Fallopian tube (tissue), 1 donor: Measurements from ENCODE around the genes USP31, NDUFAB1 and PRKCB.

DNA sequence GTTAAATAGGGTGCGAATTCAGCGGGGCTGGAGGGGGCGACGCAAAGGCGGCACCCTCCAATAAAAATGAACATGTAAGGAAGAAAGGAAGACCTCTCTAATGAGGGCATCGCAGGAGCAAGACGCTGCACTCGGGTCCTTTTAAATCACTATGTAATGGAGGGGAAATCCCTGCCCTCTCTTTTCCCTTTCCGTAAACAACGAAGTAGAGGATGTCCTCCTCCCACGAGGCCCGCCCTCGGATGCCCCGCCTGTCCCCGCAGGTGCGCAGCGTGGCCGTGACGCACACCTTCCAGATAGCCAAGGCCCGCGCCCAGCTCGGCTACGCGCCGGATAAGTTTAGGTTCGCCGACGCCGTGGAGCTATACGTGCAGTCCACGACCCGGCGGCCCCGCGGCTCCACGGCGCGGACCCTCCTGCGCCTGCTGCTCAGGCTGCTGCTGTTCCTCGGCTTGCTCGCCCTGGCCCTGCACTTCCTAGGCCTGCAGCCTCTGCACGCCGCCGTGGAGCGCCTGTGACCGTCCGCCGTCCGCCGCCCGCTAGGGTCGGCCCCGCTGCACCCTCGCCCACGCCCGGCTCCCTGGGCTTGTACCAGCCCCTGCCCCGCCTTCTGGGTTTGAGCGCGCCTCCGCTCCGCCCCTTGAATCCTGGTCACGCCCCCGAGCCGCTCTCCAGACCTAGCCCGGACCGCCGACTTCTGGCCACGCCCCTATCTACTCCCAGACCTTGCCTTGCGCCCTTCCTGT, 16.0 kb upstream of the EEF2K start:
- PRO-cap, result bidirectional peak, plus-strand start at position 295 of the sequence, minus-strand start at position 153 of the sequence; bidirectional peak, plus-strand start outside the sequence, minus-strand start at position 590 of the sequence

DNA sequence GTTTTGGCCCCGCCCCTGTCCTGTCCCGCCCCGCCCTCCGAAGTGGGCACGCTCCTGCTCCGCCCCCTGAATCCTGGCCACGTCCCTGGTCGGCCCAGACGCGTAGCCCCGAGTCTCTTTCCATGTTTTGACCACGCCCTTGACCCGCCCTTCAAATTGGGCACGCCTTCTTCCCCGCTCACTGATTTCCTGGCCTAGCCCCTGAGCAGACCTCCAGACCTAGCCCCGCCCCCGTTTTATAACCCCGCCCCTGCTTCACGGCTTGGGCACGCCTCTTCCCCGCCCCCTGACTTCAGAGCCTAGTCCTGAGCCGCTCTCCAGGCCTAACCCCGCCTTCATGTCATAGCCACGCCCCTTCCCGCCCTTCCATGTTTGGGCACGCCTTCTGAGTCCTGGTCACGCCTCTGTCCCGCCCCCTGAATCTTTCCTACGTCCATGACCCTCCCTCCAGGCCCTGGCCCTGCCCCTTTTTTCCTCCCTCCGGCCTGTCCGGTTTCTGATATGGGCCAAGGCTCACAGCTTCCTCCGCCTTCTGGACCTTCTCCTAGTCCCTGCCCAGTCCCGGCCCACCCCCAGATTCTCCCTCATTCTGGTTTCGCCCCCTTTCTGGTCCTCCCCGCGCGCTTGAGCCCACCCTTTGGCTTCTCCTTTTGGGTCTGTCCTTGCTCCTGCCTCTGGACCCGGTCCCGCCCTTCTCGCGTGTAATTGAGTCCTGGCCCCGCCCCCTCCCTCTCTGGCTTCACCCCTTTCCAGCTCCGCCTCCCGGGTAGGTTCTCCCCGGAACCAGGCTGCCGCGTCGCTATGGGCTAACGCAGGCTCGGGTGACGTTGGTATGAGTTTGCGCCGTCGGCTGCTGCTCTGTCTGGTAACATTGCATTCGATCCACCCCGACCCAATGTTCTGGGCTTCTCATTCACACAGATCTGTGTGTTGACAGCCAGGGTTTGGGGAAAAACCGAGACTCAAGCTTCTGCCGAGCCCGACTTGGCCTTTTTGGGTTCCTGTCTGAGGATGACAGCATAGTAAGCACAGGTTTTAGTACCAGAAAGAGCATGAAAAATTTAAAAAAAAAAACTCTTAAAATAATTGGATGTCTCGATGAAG, 15.1 kb upstream of the EEF2K start:
- PRO-cap, result bidirectional peak, plus-strand start at position 184 of the sequence, minus-strand start outside the sequence; bidirectional peak, plus-strand start at position 488 of the sequence, minus-strand start at position 339 of the sequence; bidirectional peak, plus-strand start at position 769 of the sequence, minus-strand start at position 703 of the sequence

DNA sequence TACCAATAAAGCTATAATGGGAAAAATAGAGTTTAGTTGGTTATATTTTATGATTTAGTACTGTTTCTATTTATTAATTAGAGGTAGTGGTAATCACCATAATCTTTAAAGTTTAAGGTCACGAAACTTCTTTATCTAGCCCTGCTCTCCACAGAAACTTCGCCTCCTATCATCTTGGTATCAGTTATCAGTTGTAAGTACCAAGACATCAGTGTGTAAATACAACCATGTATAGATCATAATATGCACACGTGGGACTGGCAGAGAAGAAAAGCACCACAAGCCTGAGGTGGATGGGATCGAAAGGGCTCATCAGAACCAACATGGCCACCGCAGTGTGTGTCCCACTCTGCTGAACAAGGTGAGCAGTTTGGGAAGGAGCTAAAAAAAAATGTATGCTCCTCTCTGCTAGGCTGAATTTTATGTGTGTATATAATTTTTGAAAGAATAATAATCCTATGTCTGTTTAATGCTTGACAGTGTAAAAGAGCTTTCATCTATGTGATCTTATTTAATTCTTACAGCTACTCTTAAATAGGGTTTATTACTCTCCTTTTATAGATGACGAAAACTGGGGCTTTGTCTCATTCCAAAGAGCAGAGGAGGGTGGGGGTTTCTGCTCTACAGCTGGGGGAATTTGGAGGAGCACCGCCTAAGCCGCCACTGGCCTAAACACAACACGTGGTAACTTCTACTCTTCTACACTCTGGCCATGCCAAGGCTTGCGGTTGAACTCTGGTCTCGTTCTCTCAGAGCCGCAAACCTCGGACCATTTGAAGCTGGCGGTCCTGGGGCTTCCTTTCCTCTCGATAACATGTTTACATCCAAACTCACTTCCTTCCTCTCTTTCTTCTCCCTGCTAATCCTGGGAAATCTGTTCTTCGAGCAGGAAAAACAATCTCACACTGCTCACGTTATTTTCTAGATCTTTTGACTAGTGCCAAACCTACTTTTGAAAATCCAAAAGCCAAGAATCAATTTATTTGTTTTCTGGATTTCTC, 14.1 kb upstream of the EEF2K start:
- PRO-cap, result bidirectional peak, plus-strand start at position 704 of the sequence, minus-strand start at position 596 of the sequence; unidirectional peak, minus-strand start at position 811 of the sequence

DNA sequence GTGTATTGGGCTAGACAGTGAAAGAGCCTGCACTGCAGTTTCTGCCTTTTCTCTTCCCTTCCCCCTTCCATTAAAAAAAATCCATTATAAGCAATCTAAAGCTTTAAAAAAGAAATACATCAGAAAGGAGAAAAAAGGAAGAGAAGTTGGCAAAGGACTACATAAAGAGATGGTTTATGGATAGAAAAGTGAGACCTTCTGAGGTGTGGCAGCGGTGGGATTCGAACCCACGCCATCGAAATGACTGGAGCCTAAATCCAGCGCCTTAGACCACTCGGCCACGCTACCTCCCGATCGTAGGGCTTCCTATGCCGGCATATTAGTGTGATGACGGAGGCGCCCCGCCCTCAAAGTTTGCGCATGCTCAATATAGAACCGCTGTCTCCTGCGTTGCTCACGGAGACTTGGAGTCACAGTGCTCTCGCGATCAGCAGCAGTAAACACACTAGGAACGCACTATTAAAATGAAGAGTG, 10.5 kb upstream of the EEF2K start:
- PRO-cap, result bidirectional peak, plus-strand start at position 276 of the sequence, minus-strand start at position 221 of the sequence; bidirectional peak, plus-strand start at position 413 of the sequence, minus-strand start at position 292 of the sequence

DNA sequence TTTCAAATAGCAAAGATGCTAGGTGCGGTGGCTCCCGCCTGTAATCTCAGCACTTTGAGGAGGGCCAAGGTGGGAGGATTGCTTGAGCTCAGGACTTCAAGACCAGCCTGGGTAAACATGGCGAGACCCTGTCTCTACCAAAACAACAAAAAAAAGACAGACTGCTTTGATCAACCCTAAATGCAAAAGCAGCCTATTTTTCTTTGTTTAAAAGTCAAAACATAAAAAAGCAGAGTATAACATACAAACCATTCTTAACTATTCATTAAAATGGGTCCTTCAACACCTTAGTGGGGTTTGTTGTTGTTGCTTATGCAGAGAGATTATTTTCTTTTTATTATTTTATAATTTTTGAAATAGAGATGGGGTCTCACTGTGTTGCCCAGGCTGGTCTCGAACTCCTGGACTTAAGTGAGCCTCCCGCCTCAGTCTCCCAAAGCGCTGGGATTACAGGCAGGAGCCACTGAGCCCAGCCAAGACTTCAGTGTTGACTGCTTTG, 11.6 kb upstream of the POLR3E start:
- PRO-cap, result no peak

GRCh38 chr16:22320922-22321737, 23.9 kb downstream of the POLR3E start:
- PRO-cap, result no peak

GRCh38 chr16:22375374-22375675, 906 bp upstream of the CDR2 start:
- PRO-cap, result no peak

GRCh38 chr16:22534045-22534976, 23.6 kb downstream of the NPIPB5 start:
- PRO-cap, result no peak

DNA sequence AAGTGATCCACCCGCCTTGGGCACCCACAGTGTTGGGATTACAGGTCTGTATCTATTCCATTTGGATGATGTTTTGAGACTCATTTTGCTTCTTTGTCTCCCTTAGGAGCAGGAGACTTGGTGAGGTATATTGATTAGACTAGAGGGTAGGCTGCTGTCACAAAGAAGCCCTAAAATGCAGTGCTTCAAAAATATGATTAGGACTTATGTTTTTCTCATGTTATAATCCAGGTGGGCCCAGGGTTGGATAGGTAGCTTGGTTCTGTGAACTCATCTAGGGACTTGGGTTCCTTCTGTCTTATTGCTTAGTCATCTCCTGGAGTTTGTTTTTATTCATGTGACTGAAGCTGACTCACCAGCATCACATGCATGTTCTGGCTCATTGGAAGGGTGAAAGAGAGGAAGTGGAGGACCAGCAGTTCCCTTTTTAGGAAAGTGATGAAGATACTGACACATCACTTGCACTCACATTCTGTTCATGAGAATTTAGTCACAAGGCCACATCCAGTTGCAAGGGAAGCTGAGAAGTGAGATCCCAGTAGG, 95.8 kb downstream of the NPIPB5 start:
- PRO-cap, result no peak

- PRO-cap, result no peak
Measured at GRCh38 chr16:22838547-22838746, 24.5 kb downstream of the HS3ST2 start.

- PRO-cap, result no peak
Measured at GRCh38 chr16:23131042-23131519, 18.2 kb downstream of the USP31 start.

DNA sequence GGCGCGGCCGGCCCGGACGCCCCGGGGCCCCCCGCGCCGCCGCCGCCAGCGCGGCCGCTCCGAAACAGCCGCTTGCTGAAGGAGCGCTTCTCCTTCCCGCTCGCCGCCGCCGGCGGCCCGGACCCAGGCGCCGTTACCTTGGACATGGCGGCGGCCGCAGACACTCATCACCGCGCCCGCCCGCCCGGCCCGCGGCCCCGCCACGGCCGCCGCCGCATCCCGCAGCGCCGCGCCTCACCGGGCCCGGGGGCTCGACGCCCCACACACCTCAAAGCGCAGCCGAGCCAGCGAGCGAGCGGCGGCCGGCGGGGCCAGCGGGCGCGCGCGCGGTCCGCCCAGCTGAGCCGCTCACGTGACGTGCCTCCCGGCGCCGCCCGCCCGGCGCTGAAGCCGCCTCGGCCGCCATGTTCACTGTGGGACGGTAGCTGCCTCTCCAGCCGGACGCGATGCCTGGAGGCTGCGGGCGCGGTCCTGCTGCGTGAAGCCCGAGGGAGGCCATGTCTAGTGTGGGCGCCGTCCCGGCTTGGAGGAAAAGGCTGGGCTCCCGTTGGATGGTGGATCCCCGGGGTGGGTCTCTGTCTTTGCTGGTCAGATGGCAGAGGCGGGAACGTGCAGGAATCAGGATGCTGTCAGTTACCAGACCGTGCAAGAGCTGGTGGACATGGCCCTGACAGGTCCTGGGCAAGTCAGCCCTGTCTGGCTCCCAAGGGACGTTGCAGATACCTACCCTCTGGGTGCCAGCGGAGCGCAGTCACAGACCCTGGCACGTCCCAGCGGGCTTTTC, at the start of gene USP31:
USP31 (minus strand) TSS at position 328 of the 784 bp plus-strand sequence.
- PRO-cap, result unidirectional peak, minus-strand start at position 119 of the sequence; bidirectional peak, plus-strand start at position 507 of the sequence, minus-strand start at position 324 of the sequence

GRCh38 chr16:23258298-23258795, 43.8 kb upstream of the SCNN1B start:
- PRO-cap, result no peak

- PRO-cap, result no peak
Measured at GRCh38 chr16:23564944-23565730, 7.6 kb downstream of the UBFD1 start.

DNA sequence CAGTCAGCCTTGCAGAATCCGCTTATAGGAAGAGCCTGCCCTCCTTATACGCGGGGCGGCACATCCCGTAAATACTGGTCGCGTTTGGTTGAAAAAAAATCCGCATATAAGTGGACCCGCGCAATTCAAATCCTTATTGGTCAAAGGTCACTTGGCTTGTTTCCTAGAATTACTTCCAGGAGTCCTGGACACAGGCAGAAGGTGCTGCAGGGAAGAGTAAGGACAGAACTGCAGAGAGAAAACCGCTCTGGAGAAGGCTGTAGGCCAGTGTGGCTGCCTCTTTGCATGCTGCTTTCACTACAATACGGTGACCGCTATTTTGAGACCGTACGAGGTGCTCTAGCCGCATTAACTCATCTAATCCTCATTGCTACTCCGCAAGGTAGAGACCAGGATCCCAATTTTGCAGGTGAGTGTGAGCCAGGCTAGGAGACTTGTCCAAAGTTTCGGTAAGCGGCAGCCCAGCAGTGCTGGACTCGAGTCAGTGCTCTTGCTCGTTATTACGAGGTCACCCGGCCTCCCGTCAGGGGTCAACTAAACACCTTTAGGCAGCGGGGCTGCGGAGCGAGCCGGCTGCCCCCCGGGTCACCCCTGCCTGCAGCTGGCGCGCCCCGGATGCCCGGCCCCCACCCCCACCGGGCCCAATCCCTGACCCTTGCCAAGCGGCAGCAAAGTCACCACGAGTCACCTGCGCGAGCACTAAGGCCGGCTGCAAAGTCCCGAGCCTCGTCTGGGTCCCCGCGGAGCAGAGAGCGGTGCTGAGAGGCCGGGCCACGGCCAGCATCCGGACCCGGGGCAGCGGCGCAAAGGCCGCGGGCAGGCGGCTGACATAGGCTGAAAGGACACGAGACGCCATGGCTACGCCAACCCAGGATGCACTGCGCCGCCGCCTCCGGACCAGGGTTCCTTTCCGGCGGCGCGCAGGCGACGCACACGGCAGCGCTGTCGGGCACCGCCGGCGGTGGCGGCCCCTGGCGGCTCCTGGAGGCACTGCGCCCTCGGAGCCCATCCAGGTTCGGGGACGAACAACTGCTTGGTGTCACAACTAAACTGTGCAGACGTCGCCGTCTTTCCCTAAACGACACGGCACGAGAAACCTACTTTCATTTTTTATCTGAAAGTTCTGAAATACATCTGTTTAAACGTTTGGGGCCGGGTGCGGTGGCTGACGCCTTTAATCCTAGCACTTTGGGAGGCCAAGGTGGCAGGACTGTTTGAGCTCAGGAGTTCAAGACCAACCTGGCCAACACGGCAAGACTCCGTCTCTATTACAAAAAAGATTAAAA, at the start of gene NDUFAB1:
NDUFAB1 (minus strand) TSS at position 882 of the 1,286 bp plus-strand sequence.
- PRO-cap, result unidirectional peak, minus-strand start at position 875 of the sequence

- PRO-cap, result bidirectional peak, plus-strand start at chr16:23835964, minus-strand start at chr16:23835864
Measured at GRCh38 chr16:23835297-23836402, at the start of gene PRKCB. Gene PRKCB (plus strand): TSS chr16:23835983.

DNA sequence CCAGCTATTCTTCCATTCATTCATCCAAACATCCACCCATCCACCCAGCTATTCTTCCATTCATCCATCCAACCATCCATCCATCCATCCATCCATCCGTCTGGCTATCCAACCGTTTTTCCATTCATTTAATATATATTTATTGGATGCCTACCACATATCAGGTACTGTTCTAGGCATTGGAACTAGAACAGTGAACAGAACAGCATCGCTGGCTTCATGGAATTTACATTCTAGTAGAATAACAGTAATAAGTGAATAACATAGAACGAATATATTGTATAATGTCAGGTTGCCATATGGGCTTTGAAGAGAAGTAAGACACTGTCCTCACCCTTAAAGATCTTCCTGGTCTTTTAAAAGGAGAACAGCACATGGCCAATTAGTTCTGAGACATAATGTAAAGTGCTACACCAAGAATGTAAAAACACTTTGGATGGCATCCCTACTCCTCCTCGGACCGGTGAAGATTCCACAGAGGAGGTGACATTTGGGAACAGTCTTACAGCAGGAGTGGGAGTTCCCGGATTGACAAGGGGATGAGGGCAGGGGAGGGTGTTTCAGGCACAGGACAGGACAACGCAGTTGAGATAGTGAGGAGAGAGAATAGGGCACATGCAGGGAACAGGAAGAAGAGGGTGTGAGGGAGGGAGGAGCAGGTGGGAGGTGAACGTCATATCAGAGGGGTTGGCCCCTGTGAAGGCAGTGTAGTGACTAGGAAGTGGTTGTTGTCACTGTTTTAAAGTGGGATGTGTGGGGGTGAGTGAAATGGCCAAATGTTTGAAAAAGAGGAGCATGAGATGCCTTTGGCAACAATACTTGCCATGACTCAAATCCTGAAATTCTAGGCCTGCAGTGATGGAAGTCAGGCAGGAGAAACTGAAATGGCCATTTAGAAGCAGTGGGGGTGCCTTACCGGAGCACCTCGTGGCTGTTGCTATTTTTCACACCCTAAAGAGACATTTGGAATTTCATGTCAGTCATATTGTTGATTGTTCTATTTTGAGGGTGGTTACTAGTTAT, 12.0 kb downstream of the PRKCB start:
- PRO-cap, result no peak

DNA sequence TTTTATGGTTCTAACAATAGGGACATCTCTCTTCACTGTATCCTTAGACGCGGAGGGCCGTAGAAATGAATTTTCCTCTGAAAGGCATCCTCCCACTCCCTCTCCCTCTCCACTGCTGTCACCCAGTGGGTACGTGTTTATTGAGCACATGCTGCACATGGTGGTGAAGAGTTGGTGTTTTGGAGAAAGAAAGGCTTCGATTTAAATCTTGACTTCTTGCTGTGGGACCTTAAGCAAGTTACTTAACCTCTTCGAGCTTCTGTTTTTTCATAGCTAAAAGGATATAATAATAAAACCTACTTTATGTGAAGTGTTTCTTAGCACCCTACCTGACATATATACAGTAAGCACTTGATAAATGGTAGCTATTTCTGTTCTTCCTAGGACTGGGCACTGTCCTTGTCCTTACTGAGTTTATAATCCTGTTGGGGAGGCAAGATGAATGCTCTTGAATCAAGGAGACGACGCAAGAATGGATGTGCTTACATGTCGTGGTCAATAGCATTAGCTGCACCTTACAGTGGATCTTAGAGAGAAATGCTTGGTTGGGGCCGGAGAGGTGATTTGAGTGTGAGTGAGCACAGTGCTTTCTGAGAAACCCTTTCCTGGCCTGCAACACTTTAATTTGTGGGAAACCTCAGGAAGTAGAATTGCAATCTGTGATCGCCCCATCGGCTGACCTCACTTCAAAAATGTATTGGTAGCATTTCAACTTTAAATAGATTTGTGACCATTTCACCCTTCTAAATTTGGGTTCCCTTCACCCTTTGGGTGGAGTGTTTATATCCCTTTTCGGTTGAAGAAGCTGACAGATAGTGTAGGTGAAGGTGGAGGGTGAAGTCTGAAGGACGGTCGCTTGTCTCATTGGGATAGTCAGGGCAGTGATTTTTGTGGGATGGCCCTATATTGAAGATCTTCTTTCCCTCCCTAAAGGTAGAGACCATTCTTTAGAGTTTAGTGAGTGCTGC, 13.0 kb downstream of the PRKCB start:
- PRO-cap, result no peak

DNA sequence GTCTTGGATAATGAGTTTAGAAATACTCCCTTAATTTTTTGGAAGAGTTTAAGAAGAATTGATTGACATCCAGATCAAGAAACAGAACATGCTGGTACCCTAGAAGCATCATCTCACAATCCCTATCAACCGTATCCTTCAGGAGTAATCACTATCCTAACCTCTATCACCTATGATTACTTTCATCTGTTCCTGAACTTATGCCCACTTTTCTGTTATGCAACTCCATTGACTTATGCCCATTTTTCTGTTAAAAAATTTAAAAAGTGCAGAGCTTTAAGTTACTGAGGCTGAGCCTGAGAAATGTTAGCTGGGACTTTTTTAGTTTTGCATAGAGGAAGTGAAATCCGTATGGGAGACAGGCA, 16.8 kb downstream of the PRKCB start:
- PRO-cap, result no peak

GRCh38 chr16:24135539-24136382, 120.4 kb upstream of the CACNG3 start:
- PRO-cap, result no peak